Mesangial cell (primary cell): ENCODE measurements around the genes STEAP4 and CDK14.

DNA sequence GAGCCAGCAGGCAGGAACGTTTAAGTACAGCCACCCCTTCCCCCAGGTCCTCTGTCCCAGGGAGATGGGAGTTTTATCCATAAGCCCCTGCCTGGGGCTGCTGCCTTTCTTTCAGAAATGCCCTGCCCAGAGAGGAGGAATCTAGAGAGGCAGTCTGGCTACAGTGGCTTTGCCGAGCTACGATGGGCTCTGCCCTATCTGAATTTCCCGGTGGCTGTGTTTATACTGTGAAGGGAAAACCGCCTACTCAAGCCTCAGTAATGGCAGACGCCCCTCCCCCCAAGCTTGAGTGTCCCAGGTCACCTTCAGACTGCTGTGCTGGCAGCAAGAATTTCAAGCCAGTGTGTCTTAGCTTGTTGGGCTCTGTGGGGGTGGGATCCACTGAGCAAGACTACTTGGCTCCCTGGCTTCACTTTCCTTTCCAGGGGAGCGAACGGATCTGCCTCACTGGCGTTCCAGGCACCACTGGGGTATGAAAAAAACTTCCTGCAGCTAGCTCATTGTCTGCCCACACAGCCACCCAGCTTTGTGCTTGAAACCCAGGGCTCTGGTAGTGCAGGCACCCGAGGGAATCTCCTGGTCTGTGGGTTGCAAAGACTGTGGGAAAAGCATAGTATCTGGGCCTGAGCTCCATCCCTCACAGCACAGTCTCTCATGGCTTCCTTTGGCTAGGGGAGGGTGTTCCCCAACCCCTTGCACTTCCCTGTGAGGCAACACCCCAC lies 19.4 kb downstream of the SEMA3E start:
- RAMPAGE, long total RNA, result no peak

DNA sequence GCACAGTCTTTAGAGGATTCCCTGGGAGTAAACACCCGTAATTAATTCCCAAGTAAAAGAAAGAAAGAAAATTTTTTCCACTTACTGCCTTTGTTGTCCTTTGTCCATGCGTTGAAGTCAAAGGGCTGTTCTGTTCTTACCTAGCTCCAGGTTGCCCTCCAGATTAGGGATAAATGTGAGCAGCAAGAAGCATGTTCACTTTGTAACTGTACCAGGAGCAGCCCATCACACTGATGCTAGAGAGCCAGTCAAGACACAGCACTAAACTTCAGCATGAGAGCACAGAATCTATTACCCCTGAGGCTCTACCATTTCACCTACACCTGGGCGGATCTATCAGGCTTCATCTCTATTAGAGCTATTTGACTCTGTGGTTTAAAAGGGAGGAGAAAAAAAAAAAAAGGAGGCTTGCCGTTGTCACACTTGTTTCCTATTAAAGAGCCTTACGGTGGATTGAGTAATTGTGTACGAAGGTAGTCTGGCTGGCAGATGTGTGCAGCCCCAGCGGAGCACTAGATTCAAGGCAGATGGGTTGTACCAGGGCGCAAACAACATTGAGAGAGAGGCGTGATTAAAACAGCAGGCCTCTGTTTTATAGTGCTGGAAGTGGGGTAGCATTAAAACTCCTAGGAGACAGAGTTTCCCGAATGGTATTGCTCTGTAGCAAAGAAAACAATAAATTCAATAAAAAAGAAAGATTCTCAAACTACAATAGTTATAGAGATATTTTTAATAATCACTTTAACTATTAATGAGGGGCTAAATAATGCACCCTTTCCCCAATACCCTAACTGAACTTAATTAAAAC lies 298.0 kb upstream of the SEMA3A start:
- RAMPAGE, long total RNA, result no peak

DNA sequence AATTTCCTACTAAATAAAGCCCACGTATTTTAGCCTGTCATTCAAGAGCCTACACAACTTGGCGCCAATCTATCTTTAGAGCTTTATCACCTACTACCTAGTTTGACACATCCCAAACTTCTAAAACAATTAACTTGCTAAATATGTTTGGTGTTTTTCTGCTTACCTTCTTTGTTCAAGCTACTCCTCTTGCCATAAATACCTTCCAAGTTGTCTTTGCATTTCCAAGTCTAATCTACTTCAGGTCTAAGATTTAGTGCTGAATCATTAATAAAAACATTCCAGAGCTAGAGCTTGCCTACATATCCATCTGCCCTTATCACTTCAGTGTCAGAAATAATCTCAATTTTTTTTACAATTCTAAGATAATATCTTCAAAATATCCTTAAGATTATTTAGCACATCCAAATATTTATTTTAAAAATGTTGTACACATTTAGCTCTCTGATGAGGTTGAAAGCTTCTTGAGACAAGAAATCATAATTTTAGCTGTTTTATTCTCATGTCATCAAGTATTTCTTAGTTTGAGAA lies 466.4 kb downstream of the SEMA3D start:
- RAMPAGE, long total RNA, result no peak

DNA sequence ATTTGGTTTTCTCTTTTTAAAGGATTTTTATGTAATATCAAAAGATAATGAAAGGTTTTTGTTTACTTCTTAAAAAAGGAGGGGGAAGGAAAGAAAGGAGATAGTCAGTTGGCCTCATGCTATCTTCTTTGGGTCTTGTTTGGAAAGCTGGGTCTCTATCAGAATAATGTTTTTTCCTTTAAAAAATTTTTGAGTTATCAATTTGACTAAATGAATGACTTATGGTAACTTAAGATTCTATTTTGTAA lies 242.2 kb downstream of the SEMA3D start:
- RAMPAGE, long total RNA, result no peak

GRCh38 chr7:87004262-87005049 lies 55.0 kb downstream of the ELAPOR2 start:
- RAMPAGE, long total RNA, result no peak

DNA sequence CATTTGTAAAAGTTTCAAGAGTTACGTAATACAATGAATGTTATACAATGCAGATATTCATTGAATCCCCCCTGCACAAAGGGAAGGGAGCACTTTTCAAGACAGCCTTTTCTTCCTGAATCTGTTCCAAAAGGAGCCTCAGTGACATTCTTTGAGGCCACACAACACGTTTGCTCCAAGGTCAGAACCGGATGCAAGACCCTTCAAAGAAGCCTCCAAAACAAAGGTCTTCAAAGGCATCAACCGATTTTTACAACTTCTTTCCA lies 490 bp downstream of the ABCB4 start:
- RAMPAGE, long total RNA, result no peak

- RAMPAGE, long total RNA, result no peak
Measured at GRCh38 chr7:87509232-87509607, 33.7 kb upstream of the ABCB4 start.

DNA sequence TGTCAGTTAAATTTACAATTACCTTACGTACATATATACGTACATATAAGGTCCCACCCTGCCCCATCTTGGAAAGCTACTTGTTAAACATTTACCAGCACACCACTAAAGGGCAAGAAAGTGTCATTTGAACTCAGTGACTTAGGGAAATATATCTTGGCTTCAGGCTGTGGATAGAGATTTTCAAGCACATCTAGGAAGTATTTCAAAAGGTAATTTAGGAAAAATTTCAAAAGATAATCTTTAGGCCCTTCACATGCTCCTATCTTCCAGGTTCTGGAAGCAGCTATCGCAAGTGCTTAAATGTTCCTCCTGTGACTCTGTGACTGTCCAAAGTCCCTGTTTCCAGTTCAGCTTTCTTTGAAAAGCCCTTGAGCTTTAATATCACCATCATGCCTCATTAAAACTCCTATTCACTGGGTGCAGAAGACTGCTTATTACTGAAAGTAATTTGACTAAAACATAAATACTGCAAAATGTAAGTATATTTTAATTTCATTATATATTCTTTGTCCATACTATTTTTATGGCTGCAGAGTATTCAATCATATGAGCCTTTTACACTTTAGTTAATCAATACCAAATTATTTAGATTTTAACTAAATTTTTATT lies 9.8 kb upstream of the SRI start:
- RAMPAGE, long total RNA, result no peak

DNA sequence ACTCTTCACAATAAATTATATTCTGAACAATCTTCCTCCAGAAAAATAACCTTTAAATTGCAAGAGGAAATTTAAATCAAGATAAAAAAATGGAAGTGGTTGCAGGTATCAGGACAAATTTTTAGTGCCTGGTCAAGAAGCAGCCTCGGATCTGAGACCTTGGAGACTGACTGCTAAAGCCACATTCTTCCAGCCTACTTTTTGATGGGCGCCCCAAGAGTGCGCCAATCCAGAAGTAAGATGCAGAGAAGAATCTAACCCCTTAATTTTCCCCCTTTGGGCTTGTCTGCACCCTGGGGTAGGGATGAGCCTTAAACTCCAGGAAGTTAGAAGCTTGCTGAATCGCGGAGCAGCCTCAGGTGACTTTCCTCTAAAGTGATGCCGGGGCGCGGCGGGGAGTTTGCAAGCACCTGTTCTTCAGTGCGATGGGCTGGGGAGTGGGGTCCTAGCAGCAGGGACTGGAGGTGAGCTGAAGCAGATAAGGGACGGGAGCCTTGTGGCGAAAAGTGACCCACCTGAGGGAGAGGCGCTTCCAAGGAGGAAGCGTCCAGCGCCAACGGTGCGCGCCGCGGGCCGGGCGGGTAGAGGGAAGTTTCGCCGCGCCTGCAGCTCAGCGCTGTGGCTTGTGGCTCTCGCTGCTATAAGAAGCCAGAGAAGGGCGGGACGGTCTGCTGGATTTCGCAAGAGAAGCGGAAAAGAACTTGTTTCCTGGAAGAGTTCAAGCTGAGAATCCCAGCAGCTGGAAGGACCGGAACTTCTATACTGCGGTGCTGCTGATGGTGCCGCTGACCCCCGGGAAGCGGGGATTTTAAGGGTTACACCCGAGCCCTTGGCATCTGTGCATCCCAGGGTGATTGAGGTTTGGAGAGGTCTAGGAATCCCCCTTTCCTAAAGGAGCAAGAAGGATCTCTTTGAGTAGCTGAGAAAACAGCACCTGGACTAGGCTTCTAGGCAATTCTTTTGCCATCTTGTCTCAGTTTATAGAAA lies at the start of gene STEAP4:
Gene STEAP4, minus strand, starts transcription at position 618 of the 987 bp plus-strand sequence.
- RAMPAGE, long total RNA, result no peak

DNA sequence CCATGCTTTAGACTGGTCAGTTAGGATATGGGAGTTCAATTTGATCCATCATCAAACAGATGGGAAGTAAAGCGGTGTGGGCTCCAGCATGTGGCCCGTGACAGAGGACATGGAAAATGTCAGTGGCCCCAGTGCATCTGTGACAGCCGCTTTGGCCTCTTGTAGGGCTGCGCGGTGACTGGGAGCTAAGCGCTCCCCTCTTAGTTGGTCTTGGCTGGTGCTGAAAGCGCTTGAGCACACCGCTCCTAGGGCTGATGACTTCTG lies 36.1 kb upstream of the STEAP1 start:
- RAMPAGE, long total RNA, result no peak

DNA sequence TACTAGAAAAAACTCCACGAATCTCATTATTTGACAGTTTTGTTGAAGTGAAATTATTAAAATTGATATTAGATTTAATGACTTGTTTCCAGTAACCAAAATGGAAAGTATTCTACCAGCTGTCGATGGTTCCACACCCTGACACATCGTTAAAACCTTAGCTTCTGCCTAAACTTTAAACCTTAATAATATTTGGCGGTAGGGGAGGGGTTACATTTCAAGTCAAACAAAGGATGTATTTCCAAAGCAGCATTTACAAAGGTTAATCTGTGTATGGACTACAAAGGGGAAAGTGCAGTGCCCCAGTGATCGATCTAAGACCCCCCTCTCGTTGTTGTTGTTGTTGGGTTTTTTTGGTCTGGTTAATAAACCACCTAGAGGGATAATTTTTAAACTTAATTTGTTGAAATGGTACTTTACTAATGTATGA lies 1.1 kb upstream of the STEAP2 start:
- RAMPAGE, long total RNA, result no peak

DNA sequence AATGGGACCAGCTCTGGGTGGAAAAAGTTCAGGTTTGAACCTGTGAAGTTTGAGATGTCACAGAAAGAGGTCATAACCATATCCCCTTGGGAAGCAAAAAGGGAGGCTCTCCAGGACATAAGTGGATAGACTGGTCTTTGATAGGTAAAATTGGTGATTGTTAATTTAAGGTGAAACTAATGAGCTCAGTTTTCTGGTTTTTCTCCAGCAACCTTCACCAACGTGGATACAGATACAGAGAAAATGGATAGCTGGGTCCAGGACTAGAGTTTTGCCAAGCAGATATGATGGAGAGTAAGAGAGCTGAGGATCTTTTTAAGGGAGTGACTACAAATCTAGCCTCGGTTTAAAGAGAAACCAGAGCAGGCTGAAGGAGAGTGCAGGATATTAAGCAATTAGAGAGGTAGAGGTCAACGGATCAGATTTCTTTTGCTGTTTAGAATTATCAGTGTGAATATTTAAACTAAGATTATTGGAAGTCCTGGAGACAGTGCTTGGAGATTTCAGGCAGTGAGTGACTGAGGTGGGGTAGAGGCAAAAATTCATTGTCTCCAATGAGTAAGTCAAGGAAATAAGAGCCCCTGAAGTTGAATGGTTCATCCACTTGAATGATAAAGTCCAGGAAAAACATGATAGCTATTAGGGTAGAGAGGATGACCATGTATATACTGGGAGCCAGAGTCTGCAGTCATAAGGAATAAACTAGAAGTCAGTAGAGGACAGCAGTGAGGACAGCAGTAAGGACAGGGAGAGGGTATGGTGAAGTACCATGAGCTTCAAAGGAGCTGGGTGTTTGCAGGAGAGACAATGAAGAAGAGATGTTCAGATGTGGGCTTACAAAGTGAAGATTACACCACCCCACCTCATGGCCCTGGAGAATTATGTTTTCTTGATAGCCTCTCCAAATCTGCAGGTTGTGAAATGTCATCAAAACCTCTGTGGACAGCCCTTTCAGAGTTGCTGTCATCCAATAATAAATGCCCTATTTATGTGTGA lies 3.1 kb downstream of the STEAP2 start:
- RAMPAGE, long total RNA, result no peak

- RAMPAGE, long total RNA, result no peak
Measured at GRCh38 chr7:90411672-90412093, 8.4 kb downstream of the CLDN12 start.

- RAMPAGE, long total RNA, result no peak
Measured at GRCh38 chr7:90461303-90461890, 8.0 kb upstream of the PTTG1IP2 start.

- RAMPAGE, long total RNA, result start-site peak on the minus strand at chr7:90595856-90595912, 11 reads
Measured at GRCh38 chr7:90595519-90596734, at the start of gene CDK14. Gene CDK14, plus strand, starts transcription at chr7:90596321.

- RAMPAGE, long total RNA, result no peak
Measured at GRCh38 chr7:90661463-90661994, 65.4 kb downstream of the CDK14 start.

DNA sequence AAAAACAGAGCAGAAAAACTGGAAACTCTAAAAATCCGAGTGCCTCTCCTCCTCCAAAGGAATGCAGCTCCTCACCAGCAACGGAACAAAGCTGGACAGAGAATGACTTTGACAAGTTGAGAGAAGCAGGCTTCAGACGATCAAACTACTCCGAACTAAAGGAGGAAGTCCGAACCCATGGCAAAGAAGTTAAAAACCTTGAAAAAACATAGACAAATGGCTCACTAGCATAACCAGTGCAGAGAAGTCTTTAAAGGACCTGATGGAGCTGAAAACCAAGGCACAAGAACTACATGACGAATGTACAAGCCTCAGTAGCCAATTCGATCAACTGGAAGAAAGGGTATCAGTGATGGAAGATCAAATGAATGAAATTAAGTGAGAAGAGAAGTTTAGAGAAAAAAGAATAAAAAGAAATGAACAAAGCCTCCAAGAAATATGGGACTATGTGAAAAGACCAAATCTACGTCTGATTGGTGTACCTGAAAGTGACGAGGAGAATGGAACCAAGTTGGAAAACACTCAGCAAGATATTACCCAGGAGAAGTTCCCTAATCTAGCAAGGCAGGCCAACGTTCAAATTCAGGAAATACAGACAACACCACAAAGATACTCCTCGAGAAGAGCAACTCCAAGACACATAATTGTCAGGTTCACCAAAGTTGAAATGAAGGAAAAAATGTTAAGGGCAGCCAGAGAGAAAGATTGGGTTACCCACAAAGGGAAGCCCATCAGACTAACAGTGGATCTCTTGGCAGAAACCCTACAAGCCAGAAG lies 211.6 kb downstream of the CDK14 start:
- RAMPAGE, long total RNA, result no peak

DNA sequence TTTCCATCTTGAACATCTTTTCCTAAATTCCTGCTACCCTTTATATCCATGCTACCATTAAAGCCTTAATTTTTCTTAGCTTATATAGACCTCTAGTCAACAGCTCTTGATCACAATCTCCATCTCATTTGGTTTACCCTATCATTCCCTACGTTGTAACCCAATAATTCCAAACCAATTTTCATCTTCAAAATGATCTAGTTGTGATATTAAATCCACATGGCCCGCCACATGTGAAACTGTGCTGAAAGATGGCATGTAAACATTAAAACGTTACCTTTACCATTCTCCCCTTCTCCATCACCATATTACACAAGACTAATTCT lies 4.8 kb downstream of the MTERF1 start:
- RAMPAGE, long total RNA, result no peak

GRCh38 chr7:92070978-92071344 lies 63.3 kb downstream of the CYP51A1 start:
- RAMPAGE, long total RNA, result no peak

DNA sequence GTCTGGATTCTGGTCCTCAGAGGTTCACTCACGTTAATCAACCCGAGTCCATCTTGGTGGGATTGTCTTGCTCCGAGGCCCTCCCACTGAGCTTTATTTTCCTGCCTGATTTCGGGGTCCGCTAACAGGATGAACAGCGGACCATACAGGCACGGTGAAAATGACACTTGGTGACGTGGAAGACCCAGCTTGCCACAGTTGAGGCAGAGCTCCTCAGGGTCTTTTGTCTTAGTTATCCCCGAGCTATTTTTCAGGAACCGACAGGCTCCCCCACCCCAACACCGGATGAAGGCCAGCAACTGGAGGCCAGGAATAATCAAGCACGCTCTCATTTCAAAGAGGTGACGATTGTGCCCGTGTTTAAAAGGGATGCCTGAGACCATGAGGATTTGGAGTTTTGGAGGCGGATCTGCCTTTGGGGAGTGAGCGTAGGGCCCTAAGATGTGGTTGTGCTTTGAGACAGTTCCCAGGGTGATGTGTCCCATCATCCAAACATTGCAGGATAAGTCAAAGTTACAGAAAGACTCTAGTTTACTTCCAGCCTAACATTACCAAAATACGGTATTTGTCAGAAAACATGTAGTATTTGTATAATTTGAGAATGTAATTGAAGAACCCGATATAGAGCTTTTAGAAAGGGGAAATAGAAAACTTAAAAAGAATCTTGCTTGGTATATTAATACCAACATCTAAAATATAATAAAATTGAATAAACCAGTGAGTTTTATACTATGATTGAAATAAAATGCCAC lies 682 bp upstream of the LRRD1 start:
- RAMPAGE, long total RNA, result no peak